Esophagus squamous epithelium (tissue), 4 donors: ENCODE data around the genes SGCD and HAVCR2.

- PRO-cap = no peak
- RAMPAGE, long total RNA, 4 experiments = no peak in any of the 4 experiments
Measured at GRCh38 chr5:154654349-154654910, 100.7 kb upstream of the LARP1 start.

DNA sequence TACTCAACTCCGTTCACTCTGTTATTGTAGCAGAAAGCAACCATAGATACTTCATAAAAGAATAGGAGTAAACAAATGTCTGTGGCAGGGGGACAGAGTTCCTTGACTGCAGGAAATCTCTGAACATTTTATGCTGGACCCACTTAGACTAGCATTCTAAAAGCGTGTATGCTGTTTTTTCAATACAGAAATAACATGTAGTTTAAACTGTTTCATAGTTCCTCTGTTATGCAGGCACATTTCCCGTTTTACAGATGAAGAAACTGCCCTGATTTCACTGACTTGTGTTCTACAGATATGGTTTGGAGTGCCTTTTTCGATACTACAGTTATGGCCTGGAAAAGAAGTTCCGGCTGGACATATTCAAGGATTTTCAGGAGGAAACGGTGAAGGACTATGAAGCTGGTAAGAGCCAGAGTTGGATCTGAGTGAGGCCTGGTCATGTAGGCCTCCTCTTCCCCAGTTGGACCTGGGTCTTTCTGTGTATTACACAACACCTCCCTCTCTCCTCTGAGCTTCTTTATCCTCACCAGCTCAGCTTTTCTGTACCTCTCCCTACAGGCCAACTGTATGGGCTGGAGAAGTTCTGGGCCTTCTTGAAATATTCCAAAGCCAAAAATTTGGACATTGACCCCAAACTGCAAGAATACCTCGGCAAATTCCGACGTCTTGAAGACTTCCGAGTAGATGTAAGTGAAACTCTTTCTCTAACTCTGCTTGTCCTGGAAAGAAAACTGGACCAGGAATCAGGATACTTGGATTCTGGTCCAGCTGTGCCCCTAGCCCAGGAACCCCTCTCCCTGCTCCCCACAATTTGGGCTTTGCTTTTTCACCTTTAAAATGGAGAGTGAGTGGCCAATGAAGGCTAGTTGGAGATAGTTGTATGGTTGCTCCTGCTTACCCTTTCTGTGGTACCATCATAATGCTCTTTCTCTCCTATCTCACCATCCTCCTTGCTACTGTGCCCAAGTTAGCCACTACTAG lies 39.2 kb downstream of the FAXDC2 start:
- PRO-cap = no peak
- RAMPAGE, long total RNA, 4 experiments = no peak in any of the 4 experiments

GRCh38 chr5:154830369-154830808 lies 20.0 kb downstream of the FAXDC2 start:
- PRO-cap = no peak
- RAMPAGE, long total RNA, 4 experiments = no peak in any of the 4 experiments

GRCh38 chr5:154844725-154845350 lies 5.6 kb downstream of the FAXDC2 start:
- PRO-cap = no peak
- RAMPAGE, long total RNA, 4 experiments = no peak in any of the 4 experiments

GRCh38 chr5:154850200-154850454 lies 276 bp downstream of the FAXDC2 start:
- PRO-cap = unidirectional peak, plus-strand start at chr5:154850261
- RAMPAGE, long total RNA, 4 experiments = no peak in any of the 4 experiments

DNA sequence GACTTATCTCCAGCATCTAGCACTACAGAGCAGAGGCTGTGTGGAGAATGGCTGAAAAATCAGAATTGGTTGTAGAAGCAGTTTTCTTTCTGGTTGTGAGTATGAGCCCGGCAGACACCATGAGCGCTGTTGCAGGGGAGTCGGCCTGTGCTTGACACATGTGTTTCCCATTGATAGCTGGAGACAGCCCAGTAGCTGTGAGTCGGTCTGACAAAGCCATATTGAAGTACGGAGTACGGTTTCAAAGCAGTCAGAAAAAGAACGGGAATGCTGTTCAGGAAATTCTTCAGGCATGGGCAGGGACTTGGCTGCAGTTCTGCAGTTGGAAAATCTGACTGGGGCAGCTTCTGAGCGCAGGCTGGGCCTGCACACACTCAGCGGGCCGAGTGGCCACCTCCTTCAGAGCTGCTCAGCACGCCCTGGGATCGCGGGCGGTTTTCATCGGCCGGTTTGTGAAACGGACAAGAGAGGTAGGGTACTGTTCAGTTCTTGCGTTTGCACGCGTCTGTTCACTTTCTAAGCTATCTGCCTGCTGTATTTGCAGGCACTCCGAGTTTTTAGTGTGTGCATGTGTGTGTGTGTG lies at the start of gene SGCD:
SGCD (plus strand) TSS at position 402 of the 583 bp plus-strand sequence.
- PRO-cap = bidirectional peak, plus-strand start at position 402 of the sequence, minus-strand start at position 228 of the sequence
- RAMPAGE, long total RNA, 4 experiments = start-site peak on the plus strand in 2 of 4 experiments, centred at positions 220 to 387 of the sequence, 6 to 8 reads per replicate

DNA sequence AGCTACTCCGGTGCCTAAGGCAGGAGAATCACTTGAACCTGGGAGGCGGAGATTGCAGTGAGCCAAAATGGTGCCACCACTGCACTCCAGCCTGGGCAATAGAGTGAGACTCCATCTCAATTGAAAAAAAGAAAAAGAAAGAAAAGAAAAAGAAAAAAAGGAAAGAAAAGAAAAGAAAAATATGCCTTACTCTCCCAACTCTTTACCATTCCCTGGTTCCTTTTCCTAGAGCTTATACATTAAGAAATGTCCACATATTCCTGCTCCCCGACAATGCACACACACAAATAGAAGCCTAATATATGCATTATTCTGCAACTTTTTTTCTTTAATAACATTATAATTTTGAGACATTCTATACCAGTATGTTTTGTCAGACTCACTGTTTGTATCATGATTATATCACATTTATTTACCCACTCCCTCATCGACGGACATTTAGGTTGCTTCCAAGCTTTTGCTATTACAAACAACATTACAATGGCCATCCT lies 430 bp downstream of the HAVCR2 start:
- PRO-cap = no peak
- RAMPAGE, long total RNA, 4 experiments = no peak in any of the 4 experiments

- PRO-cap = bidirectional peak, plus-strand start at chr5:157109268, minus-strand start at chr5:157109151
- RAMPAGE, long total RNA, 4 experiments = start-site peak on the minus strand in 1 of 4 experiments, at chr5:157109004-157109217 at its widest, 16 reads per replicate
Measured at GRCh38 chr5:157108860-157109589, at the start of gene HAVCR2. TSS of gene HAVCR2 (minus strand) at chr5:157109044.

GRCh38 chr5:157178824-157179314 lies 1.8 kb upstream of the ITK start:
- PRO-cap = bidirectional peak, plus-strand start at chr5:157179242, minus-strand start at chr5:157179118
- RAMPAGE, long total RNA, 4 experiments = no peak in any of the 4 experiments

DNA sequence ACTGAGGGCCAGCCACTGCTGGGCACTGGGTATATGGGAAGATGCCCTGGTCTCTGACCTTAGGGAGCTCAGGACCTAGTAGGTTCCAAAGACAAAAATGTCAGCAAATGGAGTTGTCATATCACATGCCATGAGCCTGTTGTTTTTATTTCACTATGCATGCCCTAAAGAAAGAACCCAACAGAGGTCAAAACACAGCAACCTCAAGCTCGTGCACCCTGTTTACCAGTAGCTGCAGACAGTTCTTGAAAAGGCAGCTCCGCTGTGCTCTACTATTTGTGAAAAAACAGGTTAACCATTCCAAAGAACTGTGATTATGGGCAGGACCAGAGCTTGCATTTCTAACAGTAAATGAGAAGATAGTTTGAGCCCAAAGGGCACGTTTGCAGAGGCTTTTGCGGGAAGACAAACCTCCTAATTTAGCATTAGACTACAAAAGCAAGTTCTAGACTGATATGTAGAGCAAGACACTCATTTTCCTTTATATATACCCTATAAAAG lies 22.8 kb downstream of the ITK start:
- PRO-cap = bidirectional peak, plus-strand start at position 303 of the sequence, minus-strand start at position 99 of the sequence
- RAMPAGE, long total RNA, 4 experiments = no peak in any of the 4 experiments

DNA sequence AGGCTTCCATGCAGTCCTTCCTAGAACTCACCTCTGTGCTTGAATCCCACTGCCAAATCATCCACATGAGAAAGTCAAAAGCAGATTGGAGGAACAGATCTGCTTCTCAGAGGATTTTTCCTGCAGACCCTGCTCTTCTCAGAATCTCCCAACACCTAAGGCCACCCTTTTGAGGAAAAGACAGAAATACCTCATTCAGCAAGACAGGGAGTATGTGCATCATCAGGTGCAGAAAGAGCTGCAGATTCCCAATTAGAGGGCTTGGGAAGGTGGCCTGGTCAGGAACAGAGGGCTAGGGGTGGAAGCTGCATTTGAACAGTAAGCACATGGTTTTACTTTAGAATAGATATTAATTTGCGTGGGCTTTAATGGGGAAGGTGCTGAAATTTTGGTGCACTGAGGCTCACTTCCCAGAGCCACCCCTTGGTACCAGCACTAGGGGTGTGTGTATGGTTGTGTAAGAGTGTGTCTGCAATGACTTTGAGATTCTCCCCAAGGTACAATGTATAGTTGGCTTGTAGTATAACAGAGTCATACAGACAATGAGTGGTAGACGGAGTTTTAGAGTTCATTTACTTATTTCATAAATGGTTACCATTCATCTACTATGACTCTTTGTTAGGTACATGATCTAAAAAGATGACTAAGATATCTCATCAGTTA lies 9.3 kb upstream of the CYFIP2 start:
- PRO-cap = no peak
- RAMPAGE, long total RNA, 4 experiments = no peak in any of the 4 experiments

- PRO-cap = no peak
- RAMPAGE, long total RNA, 4 experiments = no peak in any of the 4 experiments
Measured at GRCh38 chr5:157344397-157345021, 968 bp downstream of the FNDC9 start.

GRCh38 chr5:157446905-157447461 lies 13.0 kb upstream of the NIPAL4 start:
- PRO-cap = unidirectional peak, plus-strand start at chr5:157447373; unidirectional peak, plus-strand start at chr5:157447393
- RAMPAGE, long total RNA, 4 experiments = no peak in any of the 4 experiments

DNA sequence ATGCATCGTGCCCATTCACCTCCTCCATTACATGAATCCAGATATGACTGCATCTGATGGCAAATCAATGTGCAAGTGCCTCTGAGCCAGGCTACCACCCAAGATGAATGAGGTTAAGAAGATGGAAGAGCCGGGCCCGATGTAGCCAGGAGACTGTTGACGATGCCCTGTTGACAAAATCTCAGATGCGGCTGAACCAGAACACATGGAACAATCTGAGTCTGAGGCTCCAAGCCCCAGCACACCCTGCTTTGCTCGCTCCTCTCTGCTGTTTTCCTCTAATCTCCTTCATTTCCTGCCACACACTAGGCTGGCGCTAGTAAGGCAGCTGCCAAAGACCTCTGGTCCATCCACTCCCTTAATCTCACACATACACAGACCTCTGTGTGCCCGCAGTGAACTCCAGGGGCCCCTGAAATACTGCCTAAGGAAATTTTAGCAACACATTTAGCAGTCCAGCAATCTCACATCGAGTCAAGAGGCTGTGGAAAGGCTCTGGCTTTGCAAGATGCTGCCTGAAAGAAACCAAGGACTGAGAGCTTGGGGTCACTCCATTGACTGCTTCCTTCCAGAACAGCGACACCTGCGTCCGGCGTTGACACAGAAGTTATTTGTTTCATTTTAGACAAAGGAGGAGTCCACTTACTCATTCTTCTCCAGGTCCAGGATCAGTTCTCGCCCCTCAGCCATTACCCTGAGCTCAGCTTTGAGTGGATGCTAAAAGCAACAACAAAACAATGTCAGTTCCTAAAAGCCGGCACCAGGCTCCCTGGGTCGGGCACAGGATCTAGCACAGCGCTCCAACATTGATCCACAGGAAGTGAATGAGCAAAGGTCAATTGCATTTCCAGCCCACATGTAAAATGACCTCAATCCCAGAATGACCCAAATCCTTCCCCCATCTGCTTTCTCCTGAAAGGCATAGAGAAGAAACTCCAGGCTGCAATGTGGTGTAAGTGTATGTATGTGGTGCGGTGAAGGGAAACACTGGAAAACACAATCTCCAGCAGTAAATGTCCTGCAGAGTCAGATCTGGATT lies 11.5 kb downstream of the ADAM19 start:
- PRO-cap = no peak
- RAMPAGE, long total RNA, 4 experiments = no peak in any of the 4 experiments

- PRO-cap = unidirectional peak, plus-strand start at chr5:157857961
- RAMPAGE, long total RNA, 4 experiments = no peak in any of the 4 experiments
Measured at GRCh38 chr5:157857800-157858175, 1.2 kb downstream of the CLINT1 start.

DNA sequence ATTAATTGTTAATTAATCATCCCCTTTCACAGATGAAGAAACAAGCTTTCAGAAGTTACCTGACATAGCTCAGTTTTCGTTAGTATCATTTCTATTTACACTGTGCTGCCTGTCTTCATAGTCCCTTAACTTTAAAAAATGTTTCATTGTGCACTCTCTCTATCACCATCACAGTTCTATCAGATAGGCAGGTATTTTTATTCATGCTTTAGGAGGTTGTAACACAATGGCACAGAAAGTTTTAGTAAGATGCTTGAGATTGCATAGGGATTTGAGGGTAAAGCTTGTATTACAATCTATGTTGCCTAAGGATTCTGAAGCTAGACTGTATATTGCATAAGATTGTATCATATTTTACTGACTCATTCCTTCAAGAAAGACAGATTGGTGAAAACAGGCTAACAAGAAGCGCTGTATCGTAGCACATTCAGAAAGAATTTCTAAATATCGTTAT lies 577.8 kb downstream of the EBF1 start:
- PRO-cap = no peak
- RAMPAGE, long total RNA, 4 experiments = no peak in any of the 4 experiments

- PRO-cap = no peak
- RAMPAGE, long total RNA, 4 experiments = no peak in any of the 4 experiments
Measured at GRCh38 chr5:159034584-159034872, 65.2 kb downstream of the EBF1 start.

- PRO-cap = unidirectional peak, plus-strand start at chr5:159050019
- RAMPAGE, long total RNA, 4 experiments = no peak in any of the 4 experiments
Measured at GRCh38 chr5:159049444-159050178, 50.1 kb downstream of the EBF1 start.

- PRO-cap = no peak
- RAMPAGE, long total RNA, 4 experiments = no peak in any of the 4 experiments
Measured at GRCh38 chr5:159106604-159107176, 7.0 kb upstream of the EBF1 start.

- PRO-cap = no peak
- RAMPAGE, long total RNA, 4 experiments = no peak in any of the 4 experiments
Measured at GRCh38 chr5:159162737-159163705, 46.3 kb downstream of the RNF145 start.